Placental epithelial cell (primary cell): ENCODE measurements around a stretch of chr12.

DNA sequence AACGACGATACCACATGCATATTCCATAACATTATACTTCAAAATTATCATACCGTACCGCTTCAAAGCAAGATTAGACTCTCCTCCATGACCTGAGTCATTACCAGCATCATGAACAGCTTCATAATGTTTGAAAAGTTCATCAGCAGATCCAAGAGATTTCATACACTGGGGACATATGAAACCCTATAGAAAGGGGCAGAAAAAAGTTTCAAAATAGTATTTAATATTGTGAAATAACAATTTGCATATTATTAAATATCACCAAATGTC, 64.4 kb downstream of the EEA1 start:
- CAGE, long polyA plus RNA = no peak

GRCh38 chr12:92923443-92924178, 5.5 kb downstream of the EEA1 start:
- CAGE, long polyA plus RNA = no peak

GRCh38 chr12:93095365-93095872, 166.3 kb upstream of the EEA1 start:
- CAGE, long polyA plus RNA = no peak

DNA sequence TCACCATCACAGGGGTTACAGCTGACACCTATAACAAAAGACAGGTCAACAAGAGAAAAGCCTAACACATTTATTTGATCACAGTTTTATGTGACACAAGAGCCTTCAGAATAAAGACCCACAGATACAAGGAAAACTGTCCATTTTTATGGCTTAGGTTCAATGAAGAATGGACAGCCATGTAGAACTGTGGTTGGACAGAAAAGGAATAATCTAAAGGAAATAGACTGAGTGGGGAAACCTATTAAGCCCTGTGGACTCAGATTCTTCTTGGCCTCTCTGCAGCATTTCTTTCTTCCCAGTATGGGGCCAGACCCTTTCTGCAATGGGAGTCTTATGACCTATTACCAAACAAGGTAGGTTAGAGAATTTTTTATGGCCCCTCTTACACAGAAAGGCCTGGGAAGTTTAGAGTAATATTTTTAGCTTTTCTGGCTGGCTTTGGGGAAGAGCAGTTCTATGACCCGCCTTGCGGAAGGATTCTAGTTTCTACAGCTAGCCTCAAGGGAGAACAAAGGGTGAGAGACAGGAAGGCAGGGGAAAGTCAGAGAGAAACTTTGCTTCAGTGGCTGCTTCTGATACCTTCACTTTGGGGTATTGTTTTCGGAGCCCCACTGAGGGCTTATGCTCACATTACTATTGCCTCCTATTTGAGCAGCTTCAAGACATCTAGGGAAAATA, 80.9 kb upstream of the NUDT4 start:
- CAGE, long polyA plus RNA = no peak

GRCh38 chr12:93378282-93379321, 877 bp downstream of the NUDT4 start:
- CAGE, long polyA plus RNA = no peak

DNA sequence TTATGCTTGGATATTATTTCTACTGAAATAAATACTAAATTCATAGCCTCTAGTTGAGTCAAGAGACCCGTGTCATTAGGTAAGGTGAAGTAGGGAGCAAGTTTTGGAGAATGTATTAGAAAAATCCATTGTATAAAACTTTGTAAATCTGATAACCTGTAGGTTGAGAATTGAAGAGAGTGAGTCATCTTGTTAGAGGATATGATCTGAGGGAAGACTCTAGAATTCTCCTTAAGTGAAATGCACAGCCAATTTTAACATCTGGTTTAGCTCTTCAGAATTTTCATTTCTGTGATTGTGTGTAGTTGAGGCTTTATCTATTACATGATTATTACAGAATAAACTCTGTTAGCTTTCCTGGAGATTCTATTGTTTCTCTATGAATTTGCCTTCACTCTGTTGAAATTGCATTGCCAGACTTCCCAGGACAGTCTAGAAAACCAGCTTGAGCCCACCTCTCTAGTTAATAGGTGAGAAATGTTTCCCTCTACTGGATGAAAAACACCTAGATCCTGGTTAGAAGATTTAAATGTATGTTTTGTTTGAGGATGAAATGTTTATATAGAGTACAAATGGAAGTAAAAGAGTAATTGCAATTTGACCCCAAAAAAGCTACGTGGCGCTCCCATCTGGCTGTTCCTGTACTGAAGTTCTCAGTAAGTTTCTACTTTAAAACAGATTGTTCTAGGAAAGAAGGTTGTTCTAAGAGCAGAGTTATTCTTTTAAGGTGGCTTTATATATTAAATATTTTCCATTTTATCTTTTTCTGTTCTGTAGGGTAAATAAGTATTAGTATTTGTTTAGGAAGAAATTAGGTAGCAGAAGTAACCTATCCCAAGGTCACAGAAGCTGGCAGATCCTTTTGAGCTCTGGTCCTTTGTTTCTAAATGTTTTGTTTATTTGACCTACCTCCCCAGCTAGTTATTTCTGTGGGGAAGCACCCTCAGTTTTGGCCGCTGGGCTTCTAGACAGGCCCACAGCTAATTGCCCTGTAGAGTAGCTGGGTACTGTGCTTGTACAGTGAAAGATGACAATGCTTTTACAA, 3.0 kb downstream of the NUDT4 start:
- CAGE, long polyA plus RNA = no peak

DNA sequence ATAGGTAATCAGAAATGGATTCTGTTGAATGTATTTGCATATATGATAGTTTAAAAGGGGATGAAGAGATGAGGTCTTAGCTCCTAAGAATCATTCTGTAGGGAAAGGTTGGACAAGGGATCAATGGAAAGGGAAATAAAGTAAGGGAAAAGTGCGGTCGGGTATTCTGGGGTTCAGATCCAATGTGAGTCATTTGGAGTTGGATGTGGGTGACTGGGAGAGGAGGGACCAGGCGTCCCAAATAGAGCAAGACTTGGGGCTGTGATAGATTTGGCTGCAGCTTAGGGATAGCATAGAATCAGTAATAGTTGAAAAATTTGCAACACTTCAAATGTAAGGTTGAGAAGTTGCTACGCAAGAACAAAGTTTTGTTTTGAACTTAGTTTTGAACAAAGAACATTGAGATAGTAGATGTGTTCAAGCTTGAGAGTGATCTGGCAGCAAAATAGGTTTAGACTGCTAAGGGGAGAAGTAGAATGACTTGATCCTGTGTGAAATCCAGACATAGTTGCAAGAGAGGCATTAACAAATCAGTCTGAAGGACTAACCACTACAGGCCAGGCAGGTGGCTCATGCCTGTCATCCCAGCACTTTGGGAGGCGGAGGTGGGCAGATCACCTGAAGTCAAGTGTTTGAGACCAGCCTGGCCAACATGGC, 3.8 kb downstream of the NUDT4 start:
- CAGE, long polyA plus RNA = no peak

- CAGE, long polyA plus RNA = no peak
Measured at GRCh38 chr12:93408886-93409875, 31.5 kb downstream of the NUDT4 start.

GRCh38 chr12:93593702-93594237, 21.3 kb downstream of the SOCS2 start:
- CAGE, long polyA plus RNA = no peak

- CAGE, long polyA plus RNA = no peak
Measured at GRCh38 chr12:93714407-93715015, 37.3 kb downstream of the CRADD start.

- CAGE, long polyA plus RNA = no peak
Measured at GRCh38 chr12:93729910-93730501, 52.8 kb downstream of the CRADD start.

DNA sequence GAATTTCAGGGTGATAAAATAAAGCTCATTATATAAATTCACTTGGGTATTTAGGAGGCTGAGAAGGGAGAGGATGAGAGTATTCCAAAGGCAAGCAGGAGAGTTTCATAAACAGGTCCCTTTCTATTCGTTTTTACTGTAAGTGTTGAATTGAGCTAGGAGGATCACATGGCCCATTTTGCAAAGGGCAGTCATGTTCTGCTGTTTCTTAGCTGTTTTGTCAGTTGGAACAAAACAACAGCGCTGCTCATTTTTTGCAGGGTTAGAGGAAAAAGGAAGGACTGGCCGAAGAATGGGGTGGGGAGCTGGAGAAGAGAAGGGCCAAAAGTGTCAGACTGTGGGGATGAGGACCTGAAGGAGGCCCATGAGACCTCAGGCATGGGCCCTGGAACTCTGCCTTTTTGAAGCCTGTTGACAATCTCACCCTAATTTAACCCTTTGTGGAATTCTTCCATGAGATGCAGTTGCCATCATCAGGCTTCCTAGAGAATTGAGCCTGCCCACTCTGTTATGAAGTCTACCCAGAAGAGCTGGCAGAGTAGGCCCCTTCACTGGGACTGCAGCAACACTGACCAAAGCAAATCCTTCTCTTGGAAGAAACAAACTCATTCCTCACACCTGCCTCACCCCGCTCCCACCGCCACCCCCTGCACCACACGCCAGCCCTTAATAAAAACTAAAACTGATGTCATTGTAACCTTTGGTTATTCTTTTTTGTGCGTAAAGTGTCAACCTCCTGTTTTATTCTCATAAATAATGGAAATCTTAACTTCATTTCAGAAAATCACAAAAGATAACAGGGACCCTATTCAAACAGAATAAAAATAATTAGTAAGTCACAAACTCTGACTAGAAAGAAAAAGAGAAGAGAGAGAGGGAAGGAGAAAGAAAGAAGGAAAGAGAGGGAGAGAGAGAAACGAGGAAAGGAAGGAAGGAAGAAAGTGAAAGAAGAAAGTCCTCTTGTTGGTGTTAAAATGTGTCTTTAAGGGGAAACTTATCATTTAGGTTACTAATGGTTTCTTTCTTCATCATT, 61.1 kb downstream of the CRADD start:
- CAGE, long polyA plus RNA = no peak

GRCh38 chr12:93773112-93773667, 96.0 kb downstream of the CRADD start:
- CAGE, long polyA plus RNA = no peak

DNA sequence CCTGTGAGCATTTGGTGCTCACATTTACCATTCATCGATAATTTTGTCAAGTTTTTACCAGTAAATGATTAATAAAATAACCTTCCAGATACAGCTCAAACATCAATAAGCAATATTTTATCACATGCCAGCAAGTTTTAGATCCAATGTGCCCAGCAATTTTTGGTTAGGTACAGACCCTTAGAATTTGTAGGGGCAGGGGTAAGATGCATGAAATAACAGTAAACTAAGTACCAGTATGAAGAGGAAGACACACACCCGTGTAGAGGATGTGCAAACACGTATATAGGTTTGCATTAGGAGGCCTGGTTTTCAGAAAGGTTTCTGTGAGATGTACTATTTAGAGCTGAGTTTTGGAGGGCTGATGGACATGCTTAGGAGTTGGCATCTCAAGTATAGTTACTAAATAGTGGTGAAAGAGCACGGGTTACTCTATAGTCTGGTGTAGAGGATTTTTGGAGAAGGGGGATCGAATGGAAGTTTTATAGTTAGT, 98.0 kb downstream of the CRADD start:
- CAGE, long polyA plus RNA = no peak

DNA sequence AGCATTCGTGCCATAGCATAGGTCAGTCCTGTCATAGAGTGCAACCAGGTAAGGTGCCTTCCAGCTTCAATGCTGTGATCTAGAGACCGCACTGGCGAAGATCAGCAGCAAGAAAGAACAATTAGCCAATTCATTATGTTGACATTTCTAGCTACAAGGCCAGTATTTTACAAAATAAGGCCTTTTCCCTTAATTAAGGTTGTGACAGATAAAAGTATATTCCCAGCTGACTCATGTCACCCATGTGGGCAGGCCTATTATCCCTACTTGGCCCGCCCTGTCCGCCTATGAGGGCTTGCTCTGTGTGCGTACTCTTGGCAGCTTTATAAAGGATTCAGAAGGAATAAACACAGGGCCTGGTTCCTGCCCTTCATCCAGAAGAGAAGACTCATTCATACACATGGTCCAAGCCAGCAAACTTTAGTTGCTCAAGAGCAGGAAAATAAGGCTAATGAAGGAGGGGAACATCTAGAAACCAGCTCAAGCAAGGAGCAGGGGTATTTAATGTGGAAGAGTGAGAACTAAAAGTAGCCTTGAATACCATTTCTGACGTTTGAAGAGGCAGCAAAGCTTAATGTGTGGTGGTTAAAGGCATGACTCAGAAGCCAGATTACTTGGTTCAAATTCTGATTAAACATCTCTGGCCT, 141.8 kb downstream of the CRADD start:
- CAGE, long polyA plus RNA = no peak

DNA sequence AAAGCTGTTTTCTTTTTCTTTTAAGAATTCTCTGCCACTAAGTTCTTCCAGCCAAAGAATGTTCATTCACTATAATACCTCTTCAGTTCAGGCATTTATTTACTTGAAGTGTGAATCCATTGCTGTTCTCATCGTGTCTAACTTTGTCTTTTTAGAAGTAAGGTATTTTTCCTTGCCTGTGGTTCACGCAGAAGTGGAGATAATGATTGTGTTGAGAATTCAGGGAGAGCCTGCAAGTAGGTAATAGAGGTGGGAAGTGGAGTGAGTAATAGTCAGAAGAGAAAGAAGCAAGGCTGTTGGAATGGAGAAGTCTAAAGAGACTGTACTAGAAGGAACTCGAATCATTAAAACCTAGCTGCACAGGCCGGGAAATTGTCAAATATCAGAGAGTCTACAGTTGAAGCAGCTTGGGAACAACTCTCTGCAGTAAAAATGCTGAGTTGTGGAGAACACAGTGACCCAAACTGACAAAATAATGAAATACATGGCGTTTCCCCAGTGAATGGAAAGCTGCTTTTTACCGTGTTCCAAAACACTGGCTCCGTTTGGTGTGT, 146.4 kb downstream of the CRADD start:
- CAGE, long polyA plus RNA = no peak

- CAGE, long polyA plus RNA = no peak
Measured at GRCh38 chr12:93849887-93850385, 172.8 kb downstream of the CRADD start.

GRCh38 chr12:94007963-94008278, 140.5 kb upstream of the PLXNC1 start:
- CAGE, long polyA plus RNA = no peak

- CAGE, long polyA plus RNA = no peak
Measured at GRCh38 chr12:94240063-94240854, 91.9 kb downstream of the PLXNC1 start.

GRCh38 chr12:94458686-94459233, 907 bp downstream of the CEP83 start:
- CAGE, long polyA plus RNA = no peak